ENCODE measurements around the gene VCPKMT.

GRCh38 chr14:39264990-39265454 lies 31.3 kb downstream of the MIA2 start:
- PRO-cap, 7 experiments, result no peak in any of the 7 experiments

- PRO-cap, 7 experiments, result no peak in any of the 7 experiments
Observed at GRCh38 chr14:39344487-39345109, 87.6 kb downstream of the FBXO33 start.

- PRO-cap, 7 experiments, result no peak in any of the 7 experiments
Observed at GRCh38 chr14:42414285-42414884, 807.7 kb downstream of the LRFN5 start.

GRCh38 chr14:44982950-44983805 lies 21.2 kb downstream of the TOGARAM1 start:
- PRO-cap, 7 experiments, result no peak in any of the 7 experiments

DNA sequence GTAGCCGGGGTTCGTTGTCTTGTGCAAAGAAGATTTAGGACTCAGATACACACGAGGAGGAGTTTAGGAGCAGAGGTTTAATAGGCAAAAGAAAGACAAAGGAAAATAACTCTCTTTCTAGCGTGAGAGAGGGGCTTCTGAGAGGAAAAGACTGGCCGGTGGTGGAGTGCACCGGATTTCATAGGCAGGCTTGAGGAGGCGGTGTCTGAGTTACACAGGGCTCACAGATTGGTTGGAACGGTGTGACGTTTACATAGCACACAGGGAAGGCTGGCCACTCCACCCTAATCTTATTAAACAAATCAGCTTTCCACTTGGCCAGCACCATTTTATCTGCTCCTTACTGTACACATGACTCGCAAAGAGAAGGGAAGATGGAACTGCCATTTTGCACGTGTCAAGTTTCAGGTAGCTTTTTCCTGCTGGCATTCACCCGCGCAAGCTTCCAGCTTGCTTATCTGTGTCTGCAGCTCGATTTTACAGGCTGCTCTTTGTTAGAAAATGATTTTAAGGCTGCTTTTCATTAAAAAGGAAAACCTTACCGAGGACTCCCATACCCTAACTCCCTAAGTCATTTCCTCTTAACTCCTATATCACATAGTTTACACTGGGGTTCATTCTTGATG lies 587.7 kb downstream of the RPL10L start:
- PRO-cap, 7 experiments, result no peak in any of the 7 experiments

DNA sequence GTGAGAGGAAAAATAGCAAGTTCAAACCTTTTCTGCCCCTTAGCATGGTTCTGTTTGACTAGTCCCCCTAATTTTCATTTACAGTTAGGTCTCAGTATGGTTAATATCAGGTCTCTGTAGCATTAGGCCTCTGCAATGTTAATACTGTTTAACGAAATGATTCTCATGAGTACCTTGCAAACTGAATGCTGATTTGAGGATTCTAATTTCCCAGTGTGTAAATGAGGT lies 532.6 kb downstream of the RPS29 start:
- PRO-cap, 7 experiments, result no peak in any of the 7 experiments

- PRO-cap, 7 experiments, result no peak in any of the 7 experiments
Observed at GRCh38 chr14:49774141-49774897, 6.4 kb downstream of the KLHDC2 start.

DNA sequence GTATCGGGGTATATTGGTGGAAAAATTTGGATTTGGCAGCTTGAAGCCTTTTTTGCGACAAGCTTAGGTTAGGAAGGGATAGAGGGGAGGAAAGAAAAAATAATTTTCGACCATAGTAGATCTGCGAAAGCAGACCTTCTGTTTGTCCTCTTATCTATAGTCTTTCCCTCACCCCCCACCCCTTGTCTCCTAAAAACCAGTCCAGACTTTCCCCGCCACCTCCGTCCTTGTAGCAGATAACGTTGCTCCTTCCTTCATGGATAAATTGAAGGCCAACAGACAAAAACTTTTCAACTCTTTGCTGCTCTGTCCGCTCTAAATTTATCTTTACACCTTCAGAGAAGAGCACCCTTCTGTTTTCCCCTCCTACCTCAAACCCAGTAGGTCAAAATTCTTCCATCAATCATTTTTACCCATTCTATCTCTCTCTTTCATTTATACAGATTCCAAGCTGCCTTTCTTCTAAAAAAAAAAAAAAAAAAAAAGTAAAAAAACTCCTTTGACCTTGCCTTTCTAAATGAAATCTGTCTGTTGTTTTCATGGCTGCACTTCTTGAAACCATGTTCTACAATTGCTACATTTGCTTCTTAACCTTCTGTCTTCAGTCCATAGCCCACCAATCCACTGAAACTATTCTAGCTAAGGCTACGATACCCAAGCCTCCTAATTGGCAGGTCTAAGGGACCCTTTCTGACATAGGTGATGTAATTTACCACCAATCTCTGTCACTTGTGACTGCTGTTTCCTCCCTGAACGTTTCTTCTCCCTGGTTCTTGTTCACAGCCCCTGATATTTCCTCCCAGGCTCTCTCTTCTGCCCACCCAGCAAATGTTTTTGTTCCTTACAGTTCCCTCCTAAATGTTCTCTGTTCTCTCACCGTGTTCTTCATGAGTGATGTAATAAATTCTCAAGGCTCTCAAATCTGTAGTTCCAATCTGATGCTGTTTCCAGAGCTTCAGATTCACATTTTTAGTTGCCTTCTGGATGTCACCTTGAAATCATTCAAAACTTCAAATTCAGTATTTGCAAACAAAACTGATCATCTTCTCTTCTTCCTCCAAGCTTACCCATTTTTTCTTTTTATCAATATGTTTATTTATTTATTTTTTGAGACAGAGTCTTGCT lies 11.2 kb upstream of the NEMF start:
- PRO-cap, 7 experiments, result peak in 7 of 7 experiments; most common plus-strand start position 725 of the sequence (in 2); most common minus-strand start position 576 of the sequence (in 6)

DNA sequence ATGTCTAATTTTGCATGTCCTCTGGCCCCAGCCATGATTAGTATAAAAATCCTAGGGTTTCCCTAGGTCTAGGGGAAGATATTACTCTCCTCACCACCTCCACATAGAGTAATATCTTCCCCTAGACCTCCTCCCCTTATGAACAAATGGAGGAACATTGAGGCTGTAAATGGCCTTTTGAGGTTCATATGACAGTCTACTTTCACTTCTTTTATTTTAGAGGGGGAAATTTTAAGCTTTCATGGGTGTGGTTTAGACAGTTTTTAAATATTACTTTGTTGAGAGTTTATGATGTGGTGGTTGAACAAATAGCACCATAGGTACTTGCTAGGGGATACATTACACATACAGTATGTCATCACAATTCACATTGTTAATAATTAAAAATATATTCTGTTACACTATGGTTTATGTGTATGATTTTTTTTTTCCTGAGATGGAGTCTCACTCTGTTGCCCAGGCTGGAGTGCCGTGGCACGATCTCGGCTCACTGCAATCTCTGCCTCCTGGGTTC lies 17.4 kb upstream of the NEMF start:
- PRO-cap, 7 experiments, result no peak in any of the 7 experiments

DNA sequence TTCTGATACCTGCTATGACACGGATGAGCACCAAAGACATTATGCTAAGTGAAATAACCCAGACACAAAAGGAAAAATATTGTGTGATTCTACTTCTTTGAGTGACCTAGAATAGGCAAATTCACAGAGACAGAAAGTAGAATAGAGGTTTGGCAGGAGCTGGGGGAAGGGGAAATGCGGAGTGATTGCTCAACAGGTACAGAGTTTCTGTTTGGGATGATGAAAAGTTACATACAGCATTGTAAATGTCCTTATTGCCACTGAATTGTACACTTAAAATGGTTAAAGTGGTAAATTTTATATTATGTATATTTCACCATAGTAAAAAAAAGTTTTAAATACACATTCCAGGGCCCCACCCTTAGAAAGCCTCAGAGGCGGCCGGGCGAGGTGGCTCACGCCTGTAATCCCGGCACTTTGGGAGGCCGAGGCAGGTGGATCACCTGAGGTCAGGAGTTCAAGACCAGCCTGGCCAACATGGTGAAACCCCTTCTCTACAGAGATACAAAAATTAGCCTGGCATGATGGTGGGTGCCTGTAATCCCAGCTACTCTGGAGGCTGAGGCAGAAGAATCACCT lies 72.3 kb downstream of the ARF6 start:
- PRO-cap, 7 experiments, result no peak in any of the 7 experiments

GRCh38 chr14:49971924-49972773 lies 79.3 kb downstream of the ARF6 start:
- PRO-cap, 7 experiments, result peak in 1 of 7 experiments; most common plus-strand start chr14:49972471 (in 1); most common minus-strand start chr14:49972379 (in 1)

GRCh38 chr14:50000086-50000855 lies 107.4 kb downstream of the ARF6 start:
- PRO-cap, 7 experiments, result peak in 4 of 7 experiments; most common plus-strand start chr14:50000548 (in 3); most common minus-strand start chr14:50000580 (in 2)

DNA sequence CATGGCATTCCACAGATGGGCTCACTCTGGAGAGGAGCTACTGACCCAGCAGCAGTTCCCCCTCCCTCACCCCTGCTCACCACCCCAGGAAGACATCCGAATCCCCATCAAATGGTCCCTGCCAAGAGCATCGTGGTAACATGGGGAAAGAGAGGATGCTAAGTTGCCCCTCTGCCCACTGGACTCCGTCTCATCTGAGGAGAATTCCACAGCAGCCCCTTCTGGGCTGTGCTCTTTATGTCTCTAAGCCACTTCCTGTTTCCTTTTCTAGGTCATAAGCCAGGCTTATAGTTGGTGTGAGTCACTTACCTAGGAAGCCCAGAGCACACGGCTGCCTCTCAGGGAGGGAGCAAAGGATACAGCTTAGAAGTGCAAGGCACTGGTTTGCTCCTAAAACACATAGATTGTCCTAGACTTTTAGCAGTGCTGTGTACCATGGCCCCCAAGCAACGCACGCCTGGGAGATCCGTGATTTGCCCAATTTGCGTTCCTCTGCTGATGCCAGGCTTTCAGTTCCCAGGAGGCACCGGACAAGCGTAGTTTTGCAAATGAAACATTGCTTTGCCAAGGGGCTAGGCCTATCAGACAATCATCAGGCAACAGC lies 75.9 kb downstream of the VCPKMT start:
- PRO-cap, 7 experiments, result peak in 6 of 7 experiments; most common plus-strand start position 304 of the sequence (in 6); most common minus-strand start position 245 of the sequence (in 3)

DNA sequence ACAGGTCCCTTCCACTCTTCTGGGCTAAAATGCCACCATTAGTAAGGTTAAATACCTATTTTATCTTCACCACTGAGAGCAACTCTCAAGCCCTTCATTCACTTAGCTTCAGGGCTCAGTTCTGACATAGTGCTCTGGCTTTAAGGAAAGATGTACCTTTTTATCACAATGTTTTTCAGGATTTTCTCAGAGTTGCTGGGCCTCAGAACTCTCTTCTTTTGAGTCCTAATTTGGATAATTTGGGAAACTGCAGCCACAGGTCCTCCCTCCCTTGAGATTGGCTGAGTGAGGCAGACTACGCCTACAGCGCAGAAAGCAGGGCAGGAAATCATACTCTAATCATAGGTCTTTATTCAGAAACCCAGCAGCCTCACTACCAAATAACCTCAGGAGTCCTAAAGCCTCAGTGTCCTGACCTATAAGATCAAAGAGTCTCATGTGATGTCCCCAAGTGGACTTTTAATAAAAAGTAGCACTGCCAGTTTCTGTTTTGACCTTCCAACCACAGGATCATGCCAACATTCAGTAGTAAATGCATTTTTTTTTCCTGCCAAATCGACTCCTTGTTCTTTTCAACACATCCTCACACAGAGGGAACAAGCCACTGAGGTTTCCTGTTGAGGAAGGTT lies 72.4 kb downstream of the VCPKMT start:
- PRO-cap, 7 experiments, result no peak in any of the 7 experiments

DNA sequence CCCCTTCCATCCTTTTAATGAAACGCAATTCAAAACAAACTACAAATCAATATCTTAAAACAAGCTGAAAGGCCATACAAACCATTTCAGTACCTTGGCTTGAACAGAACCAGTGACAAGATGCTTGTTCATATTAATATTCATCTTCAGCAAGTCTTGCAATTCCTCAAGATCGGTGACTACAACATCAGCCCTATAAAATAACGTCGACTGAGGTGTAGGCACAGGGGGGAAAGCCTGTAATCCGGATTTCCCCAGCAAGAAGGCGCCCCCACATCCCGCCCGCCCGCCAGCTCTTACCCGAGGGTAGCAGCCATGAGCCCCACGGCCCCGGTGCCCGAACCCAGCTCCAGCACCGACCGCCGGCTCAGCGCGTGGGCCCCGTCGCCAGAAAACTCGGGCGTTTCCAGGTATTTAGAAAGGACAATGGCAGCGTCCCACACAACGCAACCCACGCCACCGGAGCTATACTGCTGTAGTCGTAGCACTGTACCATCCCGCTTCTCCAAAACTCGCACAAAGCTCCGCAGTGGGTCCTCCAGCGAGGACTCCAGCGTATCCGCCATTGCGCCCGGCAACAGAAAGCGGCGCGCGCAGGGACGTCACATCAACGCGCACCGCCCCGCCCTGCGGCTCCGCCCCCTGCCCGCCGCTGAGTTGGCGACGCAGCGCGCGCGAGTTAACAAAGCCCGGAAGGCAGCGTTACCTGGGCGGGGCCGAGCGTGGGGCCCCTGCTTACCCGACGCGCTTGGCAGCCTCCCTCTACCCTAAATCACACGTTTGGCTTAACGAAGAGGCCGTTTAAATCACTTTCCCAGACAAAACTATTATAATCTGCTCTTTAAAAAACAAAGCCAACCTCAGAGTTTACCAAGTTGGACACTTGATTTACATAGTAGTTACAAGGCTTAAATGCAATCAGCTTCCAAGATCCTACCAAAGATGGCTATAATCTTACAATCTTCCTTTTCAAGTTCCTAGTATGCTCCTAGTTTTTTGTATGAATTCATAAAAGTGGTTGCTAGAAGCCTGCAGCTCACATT lies at the start of gene VCPKMT:
Gene VCPKMT, minus strand, starts transcription at position 586 of the 1,043 bp plus-strand sequence.
- PRO-cap, 7 experiments, result peak in 7 of 7 experiments; most common plus-strand start position 734 of the sequence (in 3); most common minus-strand start position 579 of the sequence (in 7)

- PRO-cap, 7 experiments, result no peak in any of the 7 experiments
Observed at GRCh38 chr14:50122235-50122625, 5.9 kb upstream of the VCPKMT start.

GRCh38 chr14:50191271-50191800 lies 40.0 kb downstream of the SOS2 start:
- PRO-cap, 7 experiments, result no peak in any of the 7 experiments

- PRO-cap, 7 experiments, result peak in 3 of 7 experiments; most common plus-strand start chr14:50321429 (in 3); most common minus-strand start chr14:50321229 (in 2)
Observed at GRCh38 chr14:50320958-50321720, 9.0 kb downstream of the DMAC2L start.

DNA sequence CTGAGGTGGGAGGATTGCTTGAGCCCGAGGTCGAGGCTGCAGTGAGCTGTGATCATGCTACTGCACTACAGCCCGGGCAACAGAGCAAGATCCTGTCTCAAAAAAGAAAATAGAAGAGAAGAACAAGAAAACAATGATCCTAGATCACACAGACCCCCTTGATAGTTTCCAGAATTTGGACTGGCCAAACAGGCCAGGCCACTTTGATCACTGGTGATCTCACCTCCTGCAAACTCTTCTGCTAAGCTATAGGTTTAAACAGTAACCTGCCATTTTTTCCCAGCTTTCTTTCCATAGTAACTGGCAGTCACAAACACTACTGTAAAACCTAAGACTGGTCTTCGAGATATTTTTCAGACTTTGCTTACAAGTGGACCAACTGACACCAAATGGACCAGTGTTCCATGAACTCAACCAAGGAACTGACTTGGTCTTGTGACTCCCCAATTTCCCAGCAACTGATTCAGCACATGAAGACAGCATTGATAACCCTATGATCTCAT lies 8.3 kb downstream of the SAV1 start:
- PRO-cap, 7 experiments, result no peak in any of the 7 experiments

- PRO-cap, 7 experiments, result no peak in any of the 7 experiments
Observed at GRCh38 chr14:50670177-50671040, 2.3 kb upstream of the SAV1 start.